Omental fat pad (tissue), 4 donors: ENCODE measurements around the gene ARL6IP6.

- PRO-cap: no peak
- RAMPAGE, long total RNA, 4 experiments: no peak in any of the 4 experiments
Observed at GRCh38 chr2:151860325-151860703, 32.1 kb upstream of the ARL5A start.

DNA sequence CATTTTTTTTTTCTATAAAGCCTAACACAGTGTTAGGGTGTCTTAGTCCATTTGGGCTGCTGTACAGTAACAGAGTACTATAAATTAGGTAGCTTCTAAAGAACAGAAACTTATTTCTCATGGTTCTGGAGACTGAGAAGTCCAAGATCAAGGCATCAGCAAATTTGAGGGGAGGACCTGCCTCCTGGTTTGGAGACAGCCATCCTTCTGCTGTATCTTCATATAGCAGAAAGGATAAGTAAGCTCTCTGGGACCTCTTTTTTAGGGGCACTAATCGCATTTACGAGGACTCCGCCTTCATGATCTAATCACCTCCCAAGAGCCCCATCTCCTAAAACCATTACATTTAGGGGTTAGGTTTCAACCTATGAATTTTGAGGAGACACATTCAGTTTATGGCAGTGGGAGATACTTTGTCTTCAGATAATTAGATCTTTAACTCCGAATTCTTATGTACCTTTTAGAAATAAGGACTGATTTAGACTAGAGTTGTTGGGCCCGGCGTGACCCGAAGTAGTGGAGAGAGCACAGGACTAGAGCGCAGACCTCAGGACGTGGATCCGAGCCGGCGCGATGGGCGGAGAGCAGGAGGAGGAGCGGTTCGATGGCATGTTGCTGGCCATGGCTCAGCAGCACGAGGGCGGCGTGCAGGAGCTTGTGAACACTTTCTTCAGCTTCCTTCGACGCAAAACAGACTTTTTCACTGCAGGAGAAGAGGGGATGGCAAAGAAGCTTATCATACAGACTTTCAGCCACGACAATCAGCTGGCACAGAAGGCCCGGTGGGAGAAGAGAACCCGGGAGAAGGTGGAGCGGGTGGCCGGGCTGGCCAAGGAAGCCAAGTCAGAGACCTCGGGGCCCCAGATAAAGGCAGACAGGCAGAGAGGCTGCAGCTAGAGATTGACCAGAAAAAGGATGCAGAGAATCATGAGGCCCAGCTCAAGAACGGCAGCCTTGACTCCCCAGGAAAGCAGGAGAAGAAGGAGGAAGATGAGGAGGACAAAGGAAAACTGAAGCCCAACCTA is 54.4 kb downstream of the FMNL2 start:
- PRO-cap: no peak
- RAMPAGE, long total RNA, 4 experiments: no peak in any of the 4 experiments

DNA sequence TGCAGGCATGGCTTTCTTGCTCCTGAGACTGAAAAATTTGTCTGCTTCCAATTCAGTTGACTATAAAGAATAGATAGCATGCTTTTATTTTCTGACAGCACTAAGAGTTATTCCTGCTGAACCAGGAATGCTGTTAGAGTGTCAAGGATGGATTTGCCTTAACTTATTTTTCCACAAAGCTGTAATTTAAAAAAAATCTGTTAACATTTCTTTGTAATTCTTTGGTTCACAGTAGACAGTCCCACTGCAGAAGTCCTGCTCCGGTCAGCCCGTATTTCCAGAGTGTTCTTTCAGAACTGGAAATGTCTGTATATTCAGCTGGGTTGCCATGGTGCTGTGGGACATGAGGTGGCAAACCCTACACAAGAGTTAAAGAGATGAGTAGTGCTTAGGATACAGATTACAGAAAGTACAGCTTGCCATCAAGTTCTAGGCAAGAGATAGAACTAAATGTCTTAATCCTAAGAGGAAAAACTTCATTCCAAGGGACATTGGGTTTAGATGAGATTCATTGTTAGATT is 60.0 kb downstream of the FMNL2 start:
- PRO-cap: no peak
- RAMPAGE, long total RNA, 4 experiments: no peak in any of the 4 experiments

GRCh38 chr2:152398466-152399537 is 63.8 kb downstream of the FMNL2 start:
- PRO-cap: no peak
- RAMPAGE, long total RNA, 4 experiments: no peak in any of the 4 experiments

- PRO-cap: no peak
- RAMPAGE, long total RNA, 4 experiments: no peak in any of the 4 experiments
Observed at GRCh38 chr2:152402802-152403453, 68.0 kb downstream of the FMNL2 start.

GRCh38 chr2:152403468-152403835 is 68.5 kb downstream of the FMNL2 start:
- PRO-cap: no peak
- RAMPAGE, long total RNA, 4 experiments: no peak in any of the 4 experiments

DNA sequence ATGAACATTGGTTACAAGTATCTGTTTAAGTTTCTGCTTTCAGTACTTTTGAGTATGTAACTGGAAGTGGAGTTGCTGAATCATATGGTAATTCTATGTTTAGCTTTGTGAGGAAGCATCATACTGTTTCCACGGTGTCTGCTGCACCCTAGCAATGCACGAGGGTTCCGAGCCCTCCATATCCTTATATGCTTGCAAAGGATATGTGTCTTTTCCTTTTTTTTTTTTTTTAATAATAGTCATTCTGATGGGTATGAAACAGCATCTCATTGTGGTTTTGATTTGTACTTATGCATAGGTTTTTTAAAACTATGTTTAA is 83.7 kb downstream of the FMNL2 start:
- PRO-cap: no peak
- RAMPAGE, long total RNA, 4 experiments: no peak in any of the 4 experiments

DNA sequence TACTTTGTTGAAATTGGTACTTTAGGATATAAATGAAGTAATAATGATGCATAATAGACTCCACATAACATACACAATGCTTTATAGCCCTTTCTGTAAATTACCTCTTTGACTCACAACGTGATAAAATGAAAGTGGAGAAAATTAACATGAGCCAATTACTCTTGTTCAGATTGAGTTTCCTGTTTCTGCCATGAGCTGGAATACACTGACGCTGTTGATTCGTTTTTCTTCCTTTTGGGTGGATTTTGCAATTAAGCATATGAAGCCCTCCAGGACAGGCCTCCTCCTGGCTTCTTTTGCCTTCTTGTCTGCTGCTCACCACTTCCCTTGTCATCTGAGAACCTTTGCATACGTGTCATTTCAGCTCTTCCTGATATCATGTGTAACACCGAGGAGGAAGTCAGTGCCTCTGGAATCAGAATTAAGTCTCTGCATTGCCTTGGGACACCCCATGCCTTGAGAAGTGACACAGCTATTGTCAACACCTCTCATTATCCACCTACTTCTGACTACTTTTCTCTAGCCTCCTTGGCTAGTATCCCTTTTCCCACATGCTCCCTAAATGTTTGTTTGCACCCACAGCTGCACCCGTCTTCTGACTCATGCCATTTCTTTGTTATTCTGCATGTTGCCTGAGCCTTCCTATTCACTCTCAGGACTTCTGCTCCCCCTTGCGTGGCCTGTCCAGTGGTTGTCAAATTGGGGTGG is 134.1 kb downstream of the FMNL2 start:
- PRO-cap: no peak
- RAMPAGE, long total RNA, 4 experiments: no peak in any of the 4 experiments

DNA sequence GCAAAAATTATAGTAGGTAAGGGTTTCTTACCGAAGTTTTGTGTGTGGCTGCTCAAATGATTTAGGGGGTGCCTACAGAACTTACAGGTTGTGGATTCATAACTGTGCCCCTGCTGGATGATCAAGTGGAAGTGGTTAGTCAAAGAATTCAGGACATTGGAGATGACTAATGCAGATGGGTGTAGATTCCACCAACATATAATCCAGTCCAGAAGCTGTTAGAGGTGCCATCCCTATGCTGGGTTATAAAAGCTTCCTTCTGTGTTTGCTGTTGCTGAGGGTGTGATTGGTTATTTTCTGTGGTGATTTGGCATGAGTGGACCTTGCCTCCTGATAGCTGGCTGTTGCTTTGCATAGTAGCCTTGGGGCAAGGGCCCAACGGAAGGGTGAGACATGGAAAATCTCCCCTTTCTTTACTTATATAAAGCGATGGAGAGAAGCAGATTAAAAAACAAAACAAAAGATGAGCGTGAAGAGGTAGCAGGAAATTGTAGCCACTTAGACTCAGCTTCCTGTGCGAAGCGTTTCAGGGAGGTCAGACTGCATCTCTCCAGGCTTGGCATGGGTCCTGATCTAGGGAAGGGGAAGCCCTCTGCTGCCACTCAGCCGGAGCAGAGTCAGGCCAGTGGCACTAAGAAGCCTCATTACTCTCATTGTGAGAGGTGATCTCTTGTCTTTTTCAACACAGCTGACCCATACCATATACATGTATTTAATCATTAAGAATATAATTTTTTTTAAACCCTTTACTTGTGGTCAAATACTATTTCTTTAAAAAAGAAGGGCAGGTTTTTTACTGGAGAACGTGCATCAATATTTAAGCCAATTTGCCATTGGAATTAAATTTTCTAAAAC is 190.4 kb downstream of the FMNL2 start:
- PRO-cap: no peak
- RAMPAGE, long total RNA, 4 experiments: no peak in any of the 4 experiments

- PRO-cap: no peak
- RAMPAGE, long total RNA, 4 experiments: no peak in any of the 4 experiments
Observed at GRCh38 chr2:152566537-152567400, 150.5 kb downstream of the PRPF40A start.

- PRO-cap: no peak
- RAMPAGE, long total RNA, 4 experiments: no peak in any of the 4 experiments
Observed at GRCh38 chr2:152611465-152611752, 105.9 kb downstream of the PRPF40A start.

DNA sequence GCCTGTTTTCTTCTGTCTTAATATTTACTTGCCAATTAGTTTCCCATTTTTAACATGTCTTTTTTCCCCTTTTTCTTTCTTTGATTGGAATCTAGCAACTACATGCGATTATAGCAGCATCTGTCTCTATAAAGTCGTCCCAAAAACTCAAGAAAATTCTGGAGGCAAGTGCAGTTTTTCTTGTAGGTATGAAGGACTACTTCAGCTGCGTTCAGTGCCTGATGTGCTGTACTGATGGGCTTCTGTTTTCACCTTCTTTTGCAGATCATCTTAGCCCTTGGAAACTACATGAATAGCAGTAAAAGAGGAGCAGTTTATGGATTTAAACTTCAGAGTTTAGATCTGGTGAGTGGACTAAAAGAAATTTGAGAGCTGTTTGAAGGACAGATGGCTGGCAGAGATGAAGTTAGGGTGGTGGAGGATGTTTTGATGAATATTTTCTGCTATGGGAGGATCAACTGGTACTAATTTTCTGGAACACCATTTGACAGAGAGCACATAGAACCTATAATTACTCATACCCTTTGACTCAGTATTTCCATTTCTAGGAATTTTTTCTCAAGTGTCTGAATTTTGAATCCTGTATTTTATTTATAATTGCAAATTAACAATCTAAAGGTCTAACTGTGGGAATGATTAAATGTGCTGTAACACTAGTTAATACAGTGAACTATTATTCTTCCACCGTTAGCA is 87.6 kb downstream of the PRPF40A start:
- PRO-cap: no peak
- RAMPAGE, long total RNA, 4 experiments: no peak in any of the 4 experiments

- PRO-cap: no peak
- RAMPAGE, long total RNA, 4 experiments: no peak in any of the 4 experiments
Observed at GRCh38 chr2:152681129-152681414, 36.2 kb downstream of the PRPF40A start.

DNA sequence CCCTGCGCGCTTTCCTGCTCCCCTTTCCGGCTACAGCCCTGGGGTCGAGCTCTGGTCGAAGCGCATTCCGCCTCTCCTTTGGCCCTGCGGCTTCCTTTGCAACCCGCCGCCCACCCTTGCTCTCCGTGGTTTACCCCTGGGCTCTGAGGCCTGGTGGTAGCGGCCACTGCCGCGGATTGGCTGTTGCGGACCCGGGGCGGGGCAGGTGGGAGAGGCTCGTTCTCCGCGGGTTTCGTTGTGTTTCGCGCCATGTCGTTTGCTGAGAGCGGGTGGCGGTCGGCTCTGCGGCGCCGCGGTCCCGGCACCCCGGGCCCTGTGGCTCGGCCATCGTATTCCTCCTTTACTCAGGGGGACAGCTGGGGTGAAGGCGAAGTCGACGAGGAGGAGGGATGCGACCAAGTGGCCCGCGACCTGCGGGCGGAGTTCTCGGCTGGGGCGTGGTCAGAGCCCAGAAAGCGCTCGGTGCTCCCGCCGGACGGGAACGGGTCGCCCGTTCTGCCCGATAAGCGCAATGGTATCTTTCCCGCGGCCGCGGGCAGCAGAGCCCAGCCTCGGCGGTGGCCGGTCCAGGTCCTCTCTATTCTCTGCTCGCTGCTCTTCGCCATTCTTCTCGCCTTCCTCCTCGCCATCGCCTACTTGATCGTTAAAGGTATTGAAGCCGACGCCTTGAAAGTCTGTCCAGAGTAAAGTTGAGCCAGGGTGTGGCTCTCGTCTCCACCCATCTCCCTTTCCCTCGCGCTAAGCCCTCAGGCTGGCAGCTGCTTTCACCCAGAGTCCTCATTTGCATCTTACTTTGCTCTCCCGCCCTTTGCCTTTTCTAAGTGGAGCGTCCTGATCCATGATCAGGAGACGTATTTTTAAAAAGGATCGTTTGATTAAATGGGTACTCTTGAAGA is at the start of gene ARL6IP6:
Gene ARL6IP6 (plus strand): TSS at position 245 of the 896 bp plus-strand sequence.
- PRO-cap: no peak
- RAMPAGE, long total RNA, 4 experiments: start-site peak on the plus strand in 4 of 4 experiments, centred at positions 234 to 245 of the sequence, 57 to 299 reads per replicate

DNA sequence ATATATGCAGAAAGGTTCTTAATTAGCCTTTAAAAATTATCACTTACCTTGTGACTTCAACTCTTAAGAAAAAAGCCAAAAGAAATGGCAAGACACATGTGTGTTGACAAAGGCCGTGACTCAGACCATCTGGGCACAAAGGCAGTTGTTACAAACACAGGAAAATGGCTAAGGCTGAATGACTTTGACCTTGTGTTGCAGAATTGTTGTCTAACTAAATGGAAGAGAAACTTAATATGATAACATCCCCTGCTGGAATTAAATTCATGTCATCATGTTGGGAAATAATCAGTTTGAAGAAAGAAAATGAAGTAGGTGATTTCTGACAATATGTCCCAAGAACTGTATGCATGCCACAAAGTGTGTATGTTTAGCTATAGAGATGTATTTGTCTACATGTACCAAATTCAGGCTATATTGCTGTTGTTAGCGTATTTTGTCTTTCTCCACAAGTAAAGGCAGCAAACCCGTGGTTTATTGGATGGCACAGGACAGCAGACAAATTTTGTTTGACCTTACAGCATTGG is 108.6 kb downstream of the ARL6IP6 start:
- PRO-cap: no peak
- RAMPAGE, long total RNA, 4 experiments: no peak in any of the 4 experiments

GRCh38 chr2:153388214-153388617 is 90.3 kb downstream of the RPRM start:
- PRO-cap: no peak
- RAMPAGE, long total RNA, 4 experiments: no peak in any of the 4 experiments

DNA sequence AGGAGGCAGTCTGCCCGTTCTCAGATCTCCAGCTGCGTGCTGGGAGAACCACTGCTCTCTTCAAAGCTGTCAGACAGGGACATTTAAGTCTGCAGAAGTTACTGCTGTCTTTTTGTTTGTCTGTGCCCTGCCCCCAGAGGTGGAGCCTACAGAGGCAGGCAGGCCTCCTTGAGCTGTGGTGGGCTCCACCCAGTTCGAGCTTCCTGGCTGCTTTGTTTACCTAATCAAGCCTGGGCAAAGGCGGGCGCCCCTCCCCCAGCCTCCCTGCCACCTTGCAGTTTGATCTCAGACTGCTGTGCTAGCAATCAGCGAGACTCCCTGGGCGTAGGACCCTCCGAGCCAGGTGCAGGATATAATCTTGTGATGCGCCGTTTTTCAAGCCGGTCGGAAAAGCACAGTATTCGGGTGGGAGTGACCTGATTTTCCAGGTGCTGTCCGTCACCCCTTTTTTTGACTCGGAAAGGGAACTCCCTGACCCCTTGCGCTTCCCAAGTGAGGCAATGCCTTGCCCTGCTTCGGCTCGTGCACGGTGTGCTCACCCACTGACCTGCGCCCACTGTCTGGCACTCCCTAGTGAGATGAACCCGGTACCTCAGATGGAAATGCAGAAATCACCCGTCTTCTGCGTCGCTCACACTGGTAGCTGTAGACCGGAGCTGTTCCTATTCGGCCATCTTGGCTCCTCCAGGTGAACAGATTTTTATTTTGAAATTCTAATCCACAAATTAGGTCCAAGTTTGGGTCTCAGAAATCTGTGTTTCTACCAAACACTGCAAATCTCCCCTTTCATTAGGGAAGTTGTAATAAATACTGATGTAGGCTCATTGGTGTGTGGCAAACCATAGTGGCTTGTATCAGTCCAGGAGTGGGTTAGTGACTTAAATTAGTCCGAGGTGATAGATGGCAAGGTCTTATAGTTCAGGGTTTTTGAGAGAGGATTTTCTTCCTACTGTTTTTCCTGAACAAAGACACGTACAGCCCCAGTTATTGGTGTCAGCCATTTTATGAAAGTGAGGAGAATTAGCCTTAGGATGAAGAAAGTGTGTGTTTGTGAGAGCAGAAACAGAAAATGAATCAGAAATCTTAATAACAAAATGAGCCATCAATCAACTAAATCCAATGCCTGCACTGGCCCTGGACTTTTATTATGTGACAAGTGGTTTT is 74.9 kb downstream of the RPRM start:
- PRO-cap: no peak
- RAMPAGE, long total RNA, 4 experiments: no peak in any of the 4 experiments

DNA sequence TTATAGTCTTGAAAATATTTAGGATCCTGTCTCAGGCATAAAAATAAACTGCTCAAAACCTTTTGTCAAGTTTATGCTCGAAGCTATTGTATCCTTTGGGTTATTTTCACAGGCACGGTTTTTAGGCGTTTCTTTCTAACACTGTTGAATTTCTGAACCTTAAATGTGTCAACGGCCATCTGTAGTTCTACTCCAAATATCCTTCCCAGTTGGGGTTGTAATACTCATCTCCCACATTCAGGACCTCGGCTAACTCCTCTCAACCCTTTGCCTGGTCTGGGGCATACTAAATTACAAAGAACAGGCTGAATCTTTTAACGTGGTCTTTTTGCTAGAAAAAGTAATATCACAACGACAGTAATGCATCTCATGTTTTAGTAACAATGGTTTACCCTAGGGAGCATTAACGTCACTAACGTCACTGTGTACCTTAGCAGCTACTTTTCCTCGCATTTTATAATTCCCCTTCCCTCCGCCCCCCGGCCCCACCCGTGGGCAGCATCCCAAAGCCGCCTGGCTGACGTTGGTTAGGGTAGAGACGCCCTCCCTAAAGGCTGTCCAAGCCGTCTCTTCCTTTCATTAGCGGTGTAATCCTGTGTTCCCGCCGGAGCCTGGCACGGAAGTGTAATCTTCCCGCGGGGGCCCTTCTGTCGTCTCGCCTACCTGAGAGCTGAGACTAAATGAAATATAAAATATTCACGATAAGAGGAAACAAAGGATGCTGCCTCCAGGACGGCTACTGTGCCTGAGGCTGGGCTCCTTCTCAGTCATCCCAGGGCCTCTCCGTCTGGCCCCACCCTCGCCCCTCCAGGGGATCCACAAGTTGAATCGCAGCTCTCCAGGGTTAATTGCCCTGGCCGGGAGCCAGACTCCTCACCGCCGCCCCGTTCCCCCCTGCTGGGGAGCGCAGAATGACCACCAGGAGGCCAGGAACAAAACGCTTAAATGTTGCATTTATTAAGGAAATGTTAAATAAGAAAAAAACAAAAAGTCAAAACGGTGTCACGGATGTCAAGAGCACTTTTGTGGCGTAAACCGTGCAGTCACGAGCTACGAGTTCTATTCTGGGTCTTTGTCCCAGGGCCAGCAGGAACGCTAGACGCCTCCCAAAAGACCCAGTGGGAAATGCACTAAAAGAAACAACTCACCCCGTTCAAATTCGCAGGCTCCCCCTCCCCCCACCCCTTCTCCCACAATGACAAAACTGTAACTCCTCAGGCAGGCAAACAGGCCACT is 1.7 kb downstream of the RPRM start:
- PRO-cap: no peak
- RAMPAGE, long total RNA, 4 experiments: start-site peak on the plus strand in 1 of 4 experiments, centred at position 704 of the sequence, 14 reads per replicate

DNA sequence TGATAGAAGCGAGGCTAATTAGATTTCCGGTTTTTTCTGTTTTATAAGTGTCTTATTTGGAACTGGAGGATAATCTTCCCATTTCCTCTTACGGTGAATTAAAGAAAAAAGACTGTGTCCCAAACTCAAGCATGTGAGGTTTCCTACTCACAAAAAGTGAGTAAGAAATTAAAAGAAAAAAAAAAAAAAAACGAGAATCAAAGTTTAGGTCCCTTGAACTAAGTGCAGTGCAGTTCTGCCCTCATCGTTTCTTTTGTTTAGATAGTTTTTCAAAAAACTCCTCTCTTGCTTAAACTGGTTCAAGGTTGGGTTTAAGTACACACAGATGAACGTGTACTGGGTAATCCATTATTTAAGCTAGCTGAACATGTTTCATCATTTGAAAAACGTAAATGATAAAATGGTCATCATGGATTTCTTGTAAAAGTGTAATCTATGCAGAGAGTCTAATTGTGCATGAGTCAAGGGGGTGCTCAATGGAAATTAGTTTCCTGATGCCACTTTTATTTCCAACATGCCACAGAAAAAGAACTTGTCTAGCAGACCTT is 235.8 kb upstream of the KCNJ3 start:
- PRO-cap: no peak
- RAMPAGE, long total RNA, 4 experiments: no peak in any of the 4 experiments

GRCh38 chr2:155231064-155231508 is 532.6 kb downstream of the KCNJ3 start:
- PRO-cap: no peak
- RAMPAGE, long total RNA, 4 experiments: no peak in any of the 4 experiments